SK-N-DZ (cell line): ENCODE data around the genes NGRN and CRTC3.

RAMPAGE:
- cytosol, long total RNA, result no peak
- nucleus, long total RNA, result no peak
These were observed 2.5 kb downstream of the ANPEP start for GRCh38 chr15:89811845-89812835.

RAMPAGE:
- cytosol, long total RNA, result no peak
- nucleus, long total RNA, result no peak
These were observed 21.9 kb upstream of the ANPEP start for GRCh38 chr15:89836493-89837101.

RAMPAGE:
- cytosol, long total RNA, result no peak
- nucleus, long total RNA, result no peak
These were observed 545 bp downstream of the ZNF710 start for GRCh38 chr15:90001689-90002048.

DNA sequence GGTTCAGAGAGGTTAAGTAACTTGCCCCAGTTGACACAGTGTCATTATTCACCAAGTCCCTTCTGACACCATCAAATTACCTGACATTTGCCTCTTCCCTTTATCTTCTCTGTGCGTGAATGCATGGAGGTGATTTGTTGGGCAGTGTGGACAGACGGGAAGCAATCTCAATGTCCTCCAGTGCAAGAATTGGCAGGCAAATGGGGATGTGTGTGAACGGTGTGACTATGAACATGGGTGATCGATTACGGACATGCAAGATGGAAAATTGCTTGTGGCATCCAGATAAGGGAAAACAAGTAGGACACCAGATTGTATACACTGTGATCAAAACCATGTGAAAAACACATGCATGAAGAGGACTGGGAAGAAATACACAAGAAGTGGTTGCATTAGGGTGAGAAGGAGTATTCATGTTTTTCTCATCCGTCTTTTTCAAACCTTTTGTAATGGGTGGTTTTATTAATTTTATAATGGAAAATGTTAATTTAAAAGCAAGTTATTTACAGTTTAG is 27.5 kb downstream of the ZNF710 start:
RAMPAGE:
- cytosol, long total RNA, result no peak
- nucleus, long total RNA, result no peak

DNA sequence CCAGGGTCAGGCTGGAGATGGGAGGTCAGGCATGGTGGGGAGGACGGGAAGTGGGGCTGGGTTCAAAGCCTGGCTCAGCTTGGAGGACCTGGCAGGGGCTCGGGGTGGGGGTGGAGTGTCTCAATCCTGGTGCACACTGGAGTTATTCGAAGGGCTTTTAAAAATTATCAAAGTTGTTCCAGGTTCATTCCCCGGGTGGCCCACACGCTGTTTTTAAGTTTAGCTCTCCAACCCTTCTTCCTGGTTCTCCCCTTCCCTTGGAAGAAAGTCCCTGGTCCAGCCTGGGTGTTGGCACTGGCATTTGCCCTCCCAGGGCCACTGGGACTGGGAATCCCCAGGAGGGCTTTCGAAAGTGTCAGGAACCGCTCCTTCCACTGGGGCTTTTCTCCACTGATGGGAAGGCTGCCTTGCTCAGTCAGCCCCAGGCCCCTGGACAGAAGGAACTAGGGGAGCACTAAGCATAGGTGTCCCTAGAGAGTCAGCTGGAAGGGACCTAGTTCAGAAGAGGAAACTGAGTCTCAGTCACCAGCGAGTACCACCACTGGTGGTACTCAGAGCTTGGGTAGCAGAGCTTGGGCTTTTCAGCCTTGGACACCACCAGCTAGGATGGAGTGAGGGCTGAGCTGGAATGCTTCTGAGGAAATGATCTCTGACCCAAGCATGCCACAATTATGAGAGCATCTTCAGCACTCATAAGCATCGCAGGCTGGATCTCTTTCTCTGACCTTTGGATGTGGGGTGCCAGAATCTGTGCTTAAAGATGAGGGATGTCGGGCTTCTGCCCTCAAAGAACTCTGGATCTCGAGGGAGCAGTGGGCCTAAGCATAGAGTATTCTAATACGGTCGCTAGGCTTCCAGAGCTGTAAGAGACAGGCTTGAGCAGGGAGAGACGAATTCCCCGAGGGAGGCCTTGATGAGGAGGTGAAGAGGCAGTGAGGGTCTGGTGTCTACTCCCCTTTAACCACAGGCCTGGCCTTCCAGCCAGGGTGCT is 36.2 kb downstream of the ZNF710 start:
RAMPAGE:
- cytosol, long total RNA, result no peak
- nucleus, long total RNA, result no peak

RAMPAGE:
- cytosol, long total RNA, result no peak
- nucleus, long total RNA, result no peak
These were observed 37.4 kb downstream of the ZNF710 start for GRCh38 chr15:90038452-90039047.

DNA sequence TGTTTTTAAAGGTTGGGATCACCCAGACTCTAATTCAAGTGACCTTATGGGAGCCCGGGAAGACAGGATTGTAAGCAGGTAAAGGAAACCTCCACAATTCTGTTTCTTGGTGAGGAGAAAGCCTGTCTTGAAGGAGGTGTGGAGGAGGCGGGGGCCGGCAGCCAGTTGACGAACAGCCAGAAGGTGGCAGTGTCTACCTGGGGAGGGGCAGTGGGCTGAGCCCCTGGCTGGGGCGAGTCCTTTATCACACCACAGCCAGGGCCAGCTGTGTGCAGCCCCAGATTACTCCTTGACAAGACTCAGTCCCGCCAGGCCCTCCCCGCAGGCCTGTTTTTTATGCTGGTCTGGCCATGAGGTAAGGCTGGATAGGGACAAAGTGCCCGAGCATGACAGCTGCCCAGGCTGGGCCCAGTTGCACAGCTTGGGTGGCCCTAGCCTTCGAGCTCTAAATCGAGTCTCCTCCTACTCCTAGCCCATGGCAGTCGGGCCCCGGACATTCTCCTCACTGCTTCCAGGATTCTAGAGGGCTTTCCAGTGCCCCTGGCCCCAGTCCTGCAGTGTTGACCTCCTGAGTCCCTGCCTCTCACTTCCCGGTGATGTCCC is 41.0 kb upstream of the IDH2 start:
RAMPAGE:
- cytosol, long total RNA, result no peak
- nucleus, long total RNA, result no peak

DNA sequence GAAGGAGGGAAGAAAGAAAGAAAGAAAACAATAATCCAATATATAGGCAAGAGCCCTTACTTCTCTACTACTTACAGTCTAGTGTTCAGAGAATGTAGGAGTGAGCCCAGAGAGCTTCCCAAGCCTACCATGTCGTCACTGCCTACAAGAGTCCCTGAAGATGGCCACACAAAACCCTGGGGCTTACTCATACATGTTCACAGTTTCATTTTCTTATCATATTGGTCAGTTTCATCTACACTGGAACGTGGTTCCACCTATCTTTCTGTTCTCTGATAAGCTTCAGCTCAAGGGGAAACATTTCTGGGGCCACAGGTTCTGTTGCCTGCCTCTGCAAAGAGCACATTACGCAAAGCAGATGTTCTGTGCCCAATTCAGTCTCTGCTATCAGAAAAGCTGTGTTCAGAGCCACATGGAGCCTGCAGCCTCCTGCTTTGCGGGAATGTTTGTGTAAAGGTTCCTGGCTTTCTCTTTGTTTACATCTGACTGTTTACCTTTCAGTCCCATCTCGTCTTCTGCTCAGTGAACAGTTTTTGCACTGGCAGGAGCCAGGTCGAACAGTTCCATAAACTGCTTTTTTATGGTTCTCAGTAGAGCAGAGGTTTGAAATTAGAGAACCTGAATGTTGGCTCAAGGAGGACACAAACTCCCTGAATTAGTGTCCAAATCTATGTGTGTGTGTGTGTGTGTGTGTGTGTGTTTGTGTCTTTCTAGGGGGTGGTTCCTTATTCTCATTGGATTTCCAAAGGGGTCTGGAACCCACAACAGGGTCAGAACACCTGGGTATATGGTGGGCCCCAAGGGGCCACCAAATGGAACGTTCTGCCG is 47.0 kb upstream of the IDH2 start:
RAMPAGE:
- cytosol, long total RNA, result no peak
- nucleus, long total RNA, result no peak

DNA sequence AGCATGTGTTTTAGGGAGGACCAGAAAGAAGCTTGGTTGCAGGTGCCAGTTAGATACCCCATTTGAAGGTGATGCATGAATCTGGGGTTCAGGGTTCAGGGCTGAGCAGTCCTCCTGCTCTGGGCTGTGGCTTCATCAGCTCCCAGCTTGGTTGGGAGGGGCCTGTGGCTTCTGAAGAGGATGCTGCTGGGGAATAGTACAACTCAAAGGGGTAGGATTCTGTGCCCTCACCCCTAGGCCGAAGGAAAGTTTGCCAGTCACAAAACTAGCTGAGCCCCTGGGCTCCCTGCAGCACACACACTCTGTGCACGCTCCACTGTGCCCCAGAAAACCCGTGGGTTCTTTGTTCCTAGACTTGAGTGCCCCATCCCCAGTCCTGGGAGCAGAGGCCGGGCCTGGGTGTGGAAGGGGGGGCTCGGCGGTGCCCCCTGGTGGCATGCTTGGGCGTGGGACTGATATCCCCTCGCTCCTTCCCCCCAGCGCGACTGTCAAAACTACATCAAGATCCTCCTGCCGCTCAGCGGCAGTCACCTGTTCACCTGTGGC is 14.4 kb downstream of the CIB1 start:
RAMPAGE:
- cytosol, long total RNA, result no peak
- nucleus, long total RNA, result no peak

DNA sequence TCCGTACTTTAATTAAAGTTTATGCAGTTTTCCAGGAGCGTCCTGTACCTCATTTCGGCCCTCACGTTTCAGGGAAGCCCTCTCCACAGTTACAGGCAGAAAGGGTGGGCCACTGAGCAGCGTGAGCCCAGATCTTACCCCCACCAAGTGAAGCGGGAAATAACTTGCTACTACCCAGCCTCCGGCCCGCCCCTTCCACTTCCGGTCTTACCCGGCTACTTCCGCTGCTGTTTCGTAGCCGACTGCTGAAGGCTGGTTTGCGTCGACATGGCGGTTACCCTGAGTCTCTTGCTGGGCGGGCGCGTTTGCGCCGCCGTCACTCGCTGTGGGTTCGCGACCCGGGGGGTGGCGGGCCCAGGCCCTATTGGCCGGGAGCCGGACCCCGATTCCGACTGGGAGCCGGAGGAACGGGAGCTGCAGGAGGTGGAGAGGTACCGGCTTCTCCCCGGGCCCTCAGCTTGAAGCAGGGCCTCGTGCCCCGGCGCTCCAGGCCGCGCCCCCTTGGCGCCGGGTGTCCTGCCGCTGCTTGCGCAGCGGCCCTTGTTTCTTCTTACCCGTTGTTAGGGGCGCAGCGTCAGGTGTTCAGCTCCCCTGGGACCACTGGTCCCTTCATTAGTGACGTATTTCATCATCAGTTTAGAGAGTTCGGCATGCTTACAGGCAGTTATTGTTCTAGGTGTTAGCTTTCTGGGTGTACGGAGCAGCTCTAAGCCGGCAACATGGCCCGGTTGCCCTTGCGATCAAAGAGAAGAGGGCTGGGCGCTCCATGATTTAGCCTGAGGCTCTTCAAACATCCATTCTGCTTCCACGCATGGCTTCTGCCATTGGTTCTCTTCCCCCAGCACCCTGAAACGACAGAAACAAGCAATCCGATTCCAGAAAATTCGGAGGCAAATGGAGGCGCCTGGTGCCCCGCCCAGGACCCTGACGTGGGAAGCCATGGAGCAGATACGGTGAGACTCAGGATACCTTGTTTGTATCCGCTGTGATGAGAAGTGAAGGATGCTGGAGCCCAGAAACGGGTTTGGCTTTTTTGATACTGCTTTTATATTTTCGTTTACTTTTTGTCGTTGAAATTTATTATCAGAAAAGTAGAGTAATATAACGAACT is at the start of gene NGRN:
NGRN (plus strand) TSS at position 227 of the 1,111 bp plus-strand sequence.
RAMPAGE:
- cytosol, long total RNA, result start-site peak on the plus strand centred at position 243 of the sequence, 40 bp wide, 1,960 and 1,503 reads in 2 replicates
- nucleus, long total RNA, result no peak

RAMPAGE:
- cytosol, long total RNA, result no peak
- nucleus, long total RNA, result no peak
These were observed 11.0 kb upstream of the IQGAP1 start for GRCh38 chr15:90376988-90377449.

GRCh38 chr15:90400726-90401284 is 12.8 kb downstream of the IQGAP1 start:
RAMPAGE:
- cytosol, long total RNA, result no peak
- nucleus, long total RNA, result no peak

GRCh38 chr15:90413835-90414434 is 25.9 kb downstream of the IQGAP1 start:
RAMPAGE:
- cytosol, long total RNA, result no peak
- nucleus, long total RNA, result no peak

DNA sequence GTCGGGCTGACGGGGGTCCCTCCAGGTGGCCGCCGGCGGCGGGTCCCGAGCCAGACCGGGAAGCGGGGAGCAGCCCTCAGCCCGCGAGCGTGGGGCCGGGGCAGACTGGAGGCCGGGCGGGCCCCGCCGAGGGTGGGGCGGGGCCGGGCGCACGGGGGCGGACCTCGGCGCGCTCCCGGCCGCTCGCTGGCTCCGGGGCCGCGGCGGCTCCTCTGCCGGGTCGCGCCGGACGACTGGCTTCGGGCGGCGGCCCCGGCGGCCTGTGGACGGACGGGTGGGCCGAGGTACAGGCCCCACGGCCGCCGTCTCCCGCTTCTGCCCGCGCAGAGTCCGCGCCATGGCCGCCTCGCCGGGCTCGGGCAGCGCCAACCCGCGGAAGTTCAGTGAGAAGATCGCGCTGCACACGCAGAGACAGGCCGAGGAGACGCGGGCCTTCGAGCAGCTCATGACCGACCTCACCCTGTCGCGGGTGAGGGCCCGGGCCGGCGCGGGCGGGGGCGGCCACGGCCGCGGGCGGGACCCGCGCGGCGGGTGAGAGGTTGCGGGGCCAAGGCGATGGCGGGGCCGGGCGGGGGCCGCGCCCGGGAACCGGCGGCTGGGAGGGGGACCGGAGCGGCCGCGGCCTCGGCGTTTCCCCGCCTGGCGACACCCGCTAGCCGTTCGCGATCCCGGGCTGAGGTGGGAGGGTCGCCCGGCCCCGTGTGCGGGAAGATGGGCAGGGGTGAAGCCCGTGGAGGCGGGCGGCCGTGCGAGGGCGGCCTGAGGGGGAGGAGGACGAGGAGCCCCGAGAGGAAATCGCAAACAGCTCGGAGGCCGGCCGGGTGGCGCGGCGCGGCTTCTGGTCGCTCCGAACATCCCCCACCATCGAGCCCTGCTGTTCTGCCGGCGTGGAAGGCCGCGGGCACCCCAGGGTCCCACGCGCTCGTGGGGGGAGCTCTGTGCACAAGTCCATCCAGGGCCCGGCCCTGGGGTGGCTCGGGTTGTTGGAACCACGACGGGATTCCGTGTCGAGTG is at the start of gene CRTC3:
CRTC3 (plus strand) TSS at position 189 of the 1,014 bp plus-strand sequence.
RAMPAGE:
- cytosol, long total RNA, result no peak
- nucleus, long total RNA, result no peak

DNA sequence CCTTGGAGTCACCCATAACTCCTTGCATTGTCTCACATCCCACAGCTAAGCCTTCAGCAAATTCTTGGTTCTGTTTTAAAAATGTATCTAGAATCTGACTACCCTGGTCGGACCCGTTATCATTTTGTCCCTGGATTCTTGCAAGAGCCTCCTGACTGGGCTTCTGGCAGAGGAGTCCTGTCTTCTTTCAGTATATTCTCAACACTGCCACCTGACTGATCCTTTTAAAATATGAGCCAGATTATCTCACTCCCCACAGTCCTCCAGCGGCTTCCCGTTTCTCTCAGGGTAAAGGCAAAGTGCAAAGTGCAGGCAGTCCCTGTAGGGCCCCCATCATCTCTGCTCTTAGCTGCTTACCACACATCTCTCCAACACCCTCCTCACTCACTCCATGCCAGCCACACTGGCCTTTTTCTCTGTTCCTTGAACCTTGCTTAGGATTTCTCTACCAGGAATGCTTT is 28.4 kb downstream of the CRTC3 start:
RAMPAGE:
- cytosol, long total RNA, result no peak
- nucleus, long total RNA, result no peak

RAMPAGE:
- cytosol, long total RNA, result no peak
- nucleus, long total RNA, result no peak
These were observed 34.4 kb downstream of the CRTC3 start for GRCh38 chr15:90564023-90564700.

DNA sequence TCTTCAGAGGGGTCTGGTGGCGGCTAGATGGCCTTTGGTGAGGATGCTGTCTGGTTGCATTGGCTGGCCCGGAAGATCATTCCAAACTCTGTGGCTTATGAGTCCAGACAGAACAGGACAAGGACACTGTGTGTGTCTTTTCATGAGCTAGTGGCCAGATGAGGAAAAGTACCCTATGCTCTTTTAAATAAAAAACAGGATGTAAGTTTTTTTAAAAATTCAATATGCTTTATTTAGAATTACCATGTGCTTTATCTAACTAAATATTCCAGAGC is 51.3 kb downstream of the CRTC3 start:
RAMPAGE:
- cytosol, long total RNA, result no peak
- nucleus, long total RNA, result no peak

DNA sequence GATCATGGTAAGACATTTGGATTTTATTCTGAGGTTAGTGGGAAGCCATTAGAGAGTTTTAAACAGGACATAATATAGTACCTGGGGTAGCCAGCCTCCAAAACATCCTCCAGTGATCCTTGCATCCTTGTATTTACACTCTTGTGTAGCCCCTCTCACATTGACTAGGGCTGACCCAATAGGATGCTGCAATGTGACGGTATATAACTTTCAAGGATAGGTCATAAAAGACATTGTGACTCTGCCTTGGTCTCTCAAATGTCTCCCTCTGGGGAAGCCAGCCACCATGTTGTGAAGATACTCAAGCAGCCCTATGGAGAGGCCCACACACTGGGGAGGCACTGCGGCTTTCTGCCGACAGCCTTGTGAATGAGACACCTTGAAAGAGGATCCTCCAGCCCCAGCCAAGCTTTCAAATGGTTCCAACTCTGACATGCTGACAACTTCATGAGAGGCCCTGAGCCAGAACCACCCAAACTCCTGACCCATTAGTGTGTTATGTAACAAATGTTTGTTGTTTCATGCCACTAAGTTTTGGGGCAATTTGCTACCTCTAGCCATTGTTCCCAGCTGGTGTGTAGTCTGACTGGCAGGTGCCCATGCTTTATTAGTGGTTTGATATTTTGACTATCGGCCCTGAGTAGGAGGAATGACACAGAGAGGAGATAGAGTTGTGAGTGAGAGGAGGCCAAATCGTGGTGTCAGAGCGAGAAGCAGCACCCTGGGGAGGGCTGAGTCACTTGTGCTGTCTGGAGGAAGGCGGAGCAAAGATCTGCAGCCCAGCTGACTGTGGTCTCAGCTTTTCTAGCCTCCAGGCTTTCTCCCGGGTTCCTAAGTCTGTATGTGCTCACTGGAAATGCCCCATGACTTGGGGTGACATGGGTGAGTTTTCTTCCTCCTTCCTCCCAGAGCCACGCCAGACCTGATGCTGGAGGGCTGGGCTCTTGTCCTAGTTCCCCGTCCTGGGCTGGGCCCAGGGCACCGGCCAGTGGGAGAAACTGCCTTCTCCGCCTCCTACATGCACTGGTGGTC is 56.9 kb upstream of the BLM start:
RAMPAGE:
- cytosol, long total RNA, result no peak
- nucleus, long total RNA, result no peak

DNA sequence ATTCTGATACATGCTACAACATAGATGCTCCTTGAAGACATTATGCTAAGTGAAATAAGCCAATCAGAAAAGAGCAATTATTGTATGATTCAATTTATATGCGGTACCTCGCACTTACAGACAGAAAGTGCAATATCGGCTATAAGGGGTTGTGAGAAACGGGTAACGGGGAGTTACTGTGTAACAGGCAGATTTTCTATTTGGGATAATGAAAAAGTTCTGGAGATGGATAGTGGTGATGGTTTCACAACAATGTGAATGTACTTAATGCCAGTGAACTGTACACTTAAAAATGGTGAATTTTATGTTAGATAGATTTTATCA is 832 bp upstream of the BLM start:
RAMPAGE:
- cytosol, long total RNA, result no peak
- nucleus, long total RNA, result no peak

DNA sequence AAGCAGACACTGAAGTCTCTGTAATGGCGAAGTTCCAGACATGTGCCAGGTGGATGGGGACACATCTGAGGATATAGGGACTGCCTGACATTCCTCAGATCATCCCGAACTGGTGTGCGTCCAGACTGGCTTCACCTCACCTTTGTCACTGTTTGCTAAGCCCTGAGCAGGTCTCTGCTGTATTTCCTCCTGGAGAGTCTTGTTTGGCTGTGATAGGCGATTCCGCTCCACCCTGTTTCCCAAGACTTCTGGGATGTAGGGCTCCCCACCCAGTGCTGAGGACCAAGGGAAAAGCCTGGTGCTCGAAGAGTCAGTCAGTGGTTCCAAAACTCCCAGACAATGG is 11.1 kb upstream of the FURIN start:
RAMPAGE:
- cytosol, long total RNA, result no peak
- nucleus, long total RNA, result no peak